Cardiac septum (tissue), 1 donor: ENCODE measurements around a stretch of chr10.

DNA sequence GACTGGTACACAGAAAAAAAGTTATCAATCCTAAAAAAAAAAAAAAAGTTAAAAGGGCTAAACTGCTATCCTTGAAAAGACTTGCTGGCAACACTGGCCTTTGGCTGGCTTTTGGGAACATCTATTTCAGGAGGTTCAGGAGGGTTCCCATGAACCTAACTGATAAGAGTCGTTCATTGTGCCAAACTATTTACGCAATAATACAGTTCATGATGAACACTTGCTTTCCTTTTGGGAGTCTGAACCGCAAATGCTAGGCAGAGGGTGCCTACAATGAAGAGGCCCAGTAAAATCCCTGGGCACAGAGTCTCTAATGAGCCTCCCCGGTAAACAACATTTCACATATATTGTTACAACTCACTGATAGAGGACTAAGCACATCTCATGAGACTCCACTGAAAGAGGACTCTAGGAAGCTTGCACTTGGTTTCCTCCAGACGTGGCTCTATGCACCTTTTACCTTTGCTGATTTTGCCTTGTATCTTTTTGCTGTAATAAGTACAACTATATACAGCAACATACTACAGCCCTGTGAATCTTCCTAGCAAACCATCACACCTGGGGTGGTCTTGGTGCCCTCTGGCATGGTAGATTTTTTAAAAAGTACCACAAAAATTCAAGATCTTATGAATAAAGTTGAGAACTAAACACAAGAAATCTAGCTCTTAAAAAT is 45.0 kb downstream of the ZFAND4 start:
- PRO-cap: unidirectional peak, plus-strand start at position 237 of the sequence

- PRO-cap: unidirectional peak, minus-strand start at chr10:46283009; unidirectional peak, minus-strand start at chr10:46283063
These were observed 3.9 kb upstream of the ANTXRL start for GRCh38 chr10:46282750-46283461.

DNA sequence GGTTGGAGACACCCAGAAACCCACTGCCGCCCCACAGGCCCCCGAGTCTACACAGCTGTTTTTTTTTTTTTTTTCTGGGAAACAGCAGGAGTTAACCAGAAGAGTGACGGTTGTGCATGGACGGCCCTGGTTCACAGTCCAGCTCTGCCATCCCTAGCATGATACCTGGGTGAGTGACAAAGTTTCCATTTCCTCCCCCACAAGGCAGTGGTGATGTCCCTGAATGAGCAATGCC is 154.5 kb upstream of the GDF10 start:
- PRO-cap: no peak

DNA sequence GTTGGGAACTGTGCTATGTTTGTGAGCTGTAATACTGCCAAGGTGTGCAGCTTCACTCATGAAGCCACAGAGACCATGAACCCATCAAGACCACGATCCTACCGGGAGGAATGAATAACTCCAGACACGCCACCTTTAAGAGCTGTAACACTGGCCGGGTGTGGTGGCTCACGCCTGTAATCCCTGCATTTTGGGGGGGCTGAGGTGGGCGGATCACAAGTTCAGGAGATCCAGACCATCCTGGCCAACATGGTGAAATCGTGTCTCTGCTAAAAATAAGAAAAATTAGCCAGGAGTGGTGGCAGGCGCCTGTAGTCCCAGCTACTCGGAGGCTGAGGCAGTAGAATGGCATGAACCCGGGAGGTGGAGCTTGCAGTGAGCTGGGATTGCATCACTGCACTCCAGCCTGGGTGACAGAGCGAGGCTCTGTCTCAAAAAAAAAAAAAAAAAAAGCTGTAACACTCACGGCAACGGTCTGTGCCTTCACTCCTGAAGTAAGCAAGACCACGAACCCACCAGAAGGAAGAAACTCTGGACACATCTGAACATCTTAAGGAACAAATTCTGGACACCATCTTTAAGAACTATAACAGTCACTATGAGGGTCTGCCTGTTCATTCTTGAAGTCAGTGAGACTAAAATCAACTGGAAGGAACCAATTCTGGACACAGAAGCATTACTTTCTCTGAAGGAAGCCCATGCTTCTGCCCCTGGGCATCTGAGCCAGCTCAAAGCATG is 132.7 kb upstream of the GDF10 start:
- PRO-cap: no peak

- PRO-cap: no peak
These were observed 338 bp upstream of the GDF2 start for GRCh38 chr10:47321988-47322244.

GRCh38 chr10:48342343-48342946 is 36.0 kb downstream of the MAPK8 start:
- PRO-cap: no peak

GRCh38 chr10:48368791-48369472 is 62.5 kb downstream of the MAPK8 start:
- PRO-cap: no peak

DNA sequence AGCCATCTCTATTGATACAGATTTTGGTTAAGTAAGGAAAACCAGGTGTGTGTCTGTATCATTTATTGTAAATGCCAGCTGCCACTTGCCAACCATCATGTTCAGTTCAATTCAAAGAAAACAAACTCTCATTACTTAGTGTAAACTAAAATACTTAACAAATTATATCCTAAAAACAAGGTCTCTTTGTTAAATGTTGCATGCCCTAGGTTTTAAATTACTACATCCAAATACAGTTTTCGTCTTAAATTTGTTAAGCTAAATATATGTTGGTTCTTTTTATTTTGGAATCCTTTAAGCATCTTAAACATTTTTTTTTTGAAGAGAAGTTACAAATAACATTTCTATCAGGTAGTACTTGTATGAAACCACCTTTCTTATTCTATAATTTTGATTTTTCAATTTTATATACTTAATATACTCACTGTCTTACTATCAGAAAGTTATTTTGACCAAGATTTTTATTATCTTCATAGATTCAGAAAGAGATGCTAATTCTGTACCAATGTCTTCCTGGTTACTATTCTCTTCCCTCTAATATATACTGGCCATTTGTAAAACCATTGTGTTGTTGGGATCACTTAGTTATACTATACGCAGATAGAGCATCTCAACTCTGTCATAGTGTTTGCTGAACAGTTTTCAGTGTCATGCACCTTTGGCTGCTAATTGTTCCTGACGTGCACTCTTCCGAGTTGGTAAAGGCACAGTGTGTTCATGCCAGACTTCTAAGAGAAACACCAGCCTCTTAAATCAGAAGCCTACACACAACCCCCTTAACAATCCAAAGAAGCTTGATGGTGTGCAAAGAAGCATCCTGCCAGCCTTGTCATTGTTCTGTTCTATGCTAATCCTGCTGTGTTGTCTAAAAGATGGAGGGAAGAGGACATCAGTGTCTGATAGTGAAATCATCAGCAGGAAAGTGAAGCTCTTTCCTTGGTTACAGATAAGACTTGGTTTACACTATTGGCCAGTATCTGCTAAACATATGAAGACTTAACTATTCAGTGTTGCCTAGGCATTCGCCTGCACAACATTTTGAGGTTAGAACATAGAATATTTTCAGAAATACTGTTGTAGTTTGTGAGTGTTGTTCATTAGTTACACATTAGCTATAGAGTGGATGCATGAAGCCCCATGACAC is 130.9 kb downstream of the MAPK8 start:
- PRO-cap: no peak

DNA sequence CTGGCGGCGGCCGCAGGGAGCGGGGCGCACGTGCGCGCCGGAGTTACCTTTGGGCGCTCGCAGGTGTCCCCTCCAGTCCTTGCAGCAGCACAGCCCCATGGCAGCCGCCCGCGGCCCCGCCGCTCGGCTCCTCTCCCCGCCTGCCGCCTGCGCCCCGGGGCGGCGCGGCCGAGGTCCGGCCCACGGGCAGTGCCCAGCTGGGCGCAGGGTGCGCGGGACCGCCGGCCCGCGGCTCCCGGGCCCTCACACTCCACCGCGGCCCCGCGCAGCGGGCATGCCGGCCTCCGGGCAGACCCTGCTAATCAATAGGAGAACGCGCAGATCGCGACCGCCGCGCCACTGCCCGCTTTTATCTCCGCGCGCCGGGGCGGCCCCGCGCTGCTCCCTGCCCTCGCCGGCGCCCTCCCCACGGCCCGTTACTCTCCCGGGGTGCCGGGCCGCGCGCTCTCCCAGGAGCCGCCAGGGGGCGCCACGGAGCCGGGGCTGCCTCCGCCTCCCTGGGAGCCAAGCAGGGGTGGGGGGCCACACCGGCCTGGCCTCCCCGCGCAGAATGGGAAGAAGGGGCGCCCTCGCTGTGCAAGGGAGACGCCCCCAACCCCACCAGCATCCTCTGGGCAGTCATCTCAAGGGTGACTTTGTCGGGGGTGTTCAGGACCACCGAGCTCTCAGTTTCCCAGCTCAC is 80.7 kb downstream of the ARHGAP22 start:
- PRO-cap: no peak

DNA sequence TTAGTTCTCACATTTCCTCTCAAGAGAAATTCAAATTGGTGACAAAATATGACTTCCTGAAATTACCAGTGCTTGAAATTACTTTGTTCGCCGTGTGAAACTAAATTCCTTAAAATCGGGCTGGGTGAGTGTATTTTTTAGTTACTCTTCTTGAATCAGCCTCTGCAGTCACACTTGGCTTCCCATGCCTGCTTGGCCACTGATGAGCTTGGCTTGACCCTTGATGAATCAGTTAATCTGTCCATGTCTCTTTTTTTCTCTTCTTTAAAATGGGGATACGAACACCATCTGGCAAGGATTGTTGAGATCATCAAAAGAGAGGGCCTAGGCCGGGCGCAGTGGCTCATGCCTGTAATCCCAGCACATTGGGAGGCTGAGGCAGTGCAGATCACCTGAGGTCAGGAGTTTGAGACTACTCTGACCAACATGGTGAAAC is 19.0 kb upstream of the ARHGAP22 start:
- PRO-cap: unidirectional peak, plus-strand start at position 140 of the sequence

- PRO-cap: bidirectional peak, plus-strand start at chr10:48800573, minus-strand start at chr10:48800367
These were observed 115.6 kb downstream of the WDFY4 start for GRCh38 chr10:48800154-48800693.

DNA sequence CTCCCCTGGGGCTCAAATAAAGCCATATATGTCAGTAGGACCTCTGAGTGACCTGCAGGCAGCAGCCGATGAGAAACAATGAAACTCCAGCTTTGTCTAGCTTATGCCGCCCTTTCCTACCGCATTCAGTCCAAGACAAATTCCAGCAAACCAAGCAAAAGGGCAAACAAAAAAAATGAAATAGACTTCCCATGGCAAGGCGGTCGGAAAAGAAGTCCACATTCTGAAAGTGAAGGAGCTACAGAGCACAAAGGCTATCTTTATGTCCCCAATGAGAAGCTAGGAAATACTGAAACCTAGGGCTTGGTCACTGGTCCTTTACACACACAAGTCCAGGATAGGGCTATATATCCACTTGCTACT is 20.4 kb downstream of the VSTM4 start:
- PRO-cap: unidirectional peak, plus-strand start at position 221 of the sequence

GRCh38 chr10:49177093-49177840 is 10.9 kb downstream of the TMEM273 start:
- PRO-cap: bidirectional peak, plus-strand start at chr10:49177629, minus-strand start at chr10:49177498

DNA sequence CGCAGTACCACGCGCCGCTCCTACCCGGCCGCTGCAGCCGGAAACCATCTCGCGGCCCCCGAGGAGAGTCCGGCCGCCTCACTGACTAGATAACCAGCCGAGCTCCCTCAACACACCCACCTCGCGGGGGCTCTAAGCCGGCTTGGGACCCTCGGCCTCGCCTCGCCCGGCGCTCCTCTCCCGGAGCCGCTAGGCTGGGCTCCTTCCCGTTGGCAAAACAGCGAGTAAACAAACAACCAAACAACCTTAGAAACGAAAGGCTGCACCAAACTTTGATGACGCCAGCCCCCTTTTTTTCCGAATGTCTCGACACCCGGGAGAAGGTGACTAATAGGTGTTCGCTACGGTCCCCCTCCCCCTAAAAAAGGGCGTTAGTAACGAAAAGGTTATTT is 2.5 kb upstream of the DRGX start:
- PRO-cap: no peak

GRCh38 chr10:49538431-49538689 is 561 bp downstream of the ERCC6 start:
- PRO-cap: no peak

DNA sequence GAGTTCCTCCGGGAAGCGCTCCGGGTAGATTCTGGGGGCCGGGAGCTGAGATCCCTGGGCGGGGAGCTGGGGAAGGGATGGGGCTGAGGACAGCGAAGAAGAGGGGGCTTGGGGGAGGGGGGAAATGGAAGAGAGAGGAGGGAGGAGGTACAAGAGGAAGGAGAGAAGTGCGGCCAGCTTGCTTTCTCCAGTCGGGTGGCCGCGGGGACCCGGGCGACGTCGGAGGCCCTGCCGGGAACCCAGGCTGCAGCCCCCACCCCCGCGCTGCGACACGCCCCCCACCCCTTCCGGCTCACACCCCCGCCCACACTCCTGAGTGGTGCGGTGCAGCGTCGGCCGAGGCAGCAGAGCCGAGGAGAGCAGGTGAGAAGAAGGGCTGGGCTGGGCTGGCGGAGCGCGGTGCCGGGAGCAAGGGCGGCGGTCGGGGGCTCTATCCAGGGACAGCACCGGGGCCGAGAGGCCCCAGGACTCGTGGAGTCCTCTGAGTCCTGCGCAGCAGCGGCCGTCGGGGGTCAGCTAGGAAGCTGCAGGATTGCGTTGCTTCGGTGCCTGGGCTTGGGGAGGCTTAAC is 361 bp downstream of the CHAT start:
- PRO-cap: no peak

GRCh38 chr10:49940881-49941281 is 946 bp downstream of the PARG start:
- PRO-cap: no peak

DNA sequence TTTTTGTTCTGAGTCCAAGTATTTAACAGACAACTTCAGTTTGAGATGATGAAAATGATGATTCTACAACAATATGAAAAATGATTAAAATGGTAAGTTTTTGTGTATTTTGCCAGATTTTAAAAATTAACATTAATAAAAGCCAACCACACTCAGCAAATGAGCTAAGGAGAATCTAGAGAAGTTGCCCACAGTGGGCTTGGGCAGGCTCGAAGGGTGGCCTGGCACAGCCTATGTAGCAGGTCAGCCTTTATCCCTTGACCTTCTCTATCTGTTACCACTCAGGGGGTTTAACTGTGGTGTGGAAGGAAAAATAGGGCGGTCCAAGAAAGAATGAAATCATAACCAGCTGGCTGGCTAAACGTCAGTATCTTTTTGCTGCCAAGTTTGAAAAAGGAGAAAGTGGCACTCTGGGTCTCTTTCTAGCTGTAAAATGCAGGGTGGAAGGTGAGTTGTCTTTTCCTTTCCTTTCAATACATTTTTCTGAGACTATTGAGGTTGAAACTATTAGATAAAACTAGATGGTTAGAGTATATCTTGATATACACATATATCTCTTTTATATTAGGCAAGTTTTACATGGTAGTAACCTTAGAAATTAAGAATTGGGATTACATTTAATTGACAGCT is 130.3 kb upstream of the ASAH2 start:
- PRO-cap: no peak

DNA sequence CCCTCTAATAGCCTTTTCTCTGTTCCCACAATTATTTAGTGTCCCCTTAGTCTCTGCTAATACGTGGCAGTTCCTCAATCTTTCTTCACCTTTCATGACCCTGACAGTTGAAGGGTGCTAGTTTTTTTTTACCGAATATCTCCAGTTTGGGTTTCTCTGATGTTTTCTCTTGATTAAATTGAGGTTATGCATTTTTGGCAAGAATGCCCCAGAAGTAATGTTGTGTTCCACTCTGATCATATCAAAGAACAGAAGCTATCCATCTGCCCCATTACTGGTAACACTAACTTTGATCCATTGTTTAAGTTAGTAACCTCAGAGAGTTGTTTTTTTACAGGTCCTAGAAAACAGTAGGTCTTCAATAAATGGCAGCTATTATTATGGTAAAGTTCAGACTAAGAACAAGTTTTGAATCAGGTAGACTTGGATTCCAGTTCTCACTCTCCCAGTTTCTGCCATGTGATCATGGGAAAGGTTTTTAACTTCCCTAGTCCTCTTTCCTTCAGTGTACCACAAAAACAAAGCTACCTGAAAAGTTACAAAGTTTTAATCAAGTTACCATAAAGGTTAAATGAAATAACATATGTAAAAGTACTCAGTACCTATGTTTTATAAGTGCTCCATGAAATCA is 133.7 kb upstream of the ASAH2 start:
- PRO-cap: no peak

GRCh38 chr10:50396845-50397557 is 145.7 kb upstream of the ASAH2 start:
- PRO-cap: no peak